Aortic smooth muscle cell (primary cell): ENCODE results near the gene MGRN1.

- RRBS: no CpG with 5 or more reads among the region's 4 CpGs
These were observed 35.5 kb downstream of the CLUAP1 start for GRCh38 chr16:3536338-3536741.

DNA sequence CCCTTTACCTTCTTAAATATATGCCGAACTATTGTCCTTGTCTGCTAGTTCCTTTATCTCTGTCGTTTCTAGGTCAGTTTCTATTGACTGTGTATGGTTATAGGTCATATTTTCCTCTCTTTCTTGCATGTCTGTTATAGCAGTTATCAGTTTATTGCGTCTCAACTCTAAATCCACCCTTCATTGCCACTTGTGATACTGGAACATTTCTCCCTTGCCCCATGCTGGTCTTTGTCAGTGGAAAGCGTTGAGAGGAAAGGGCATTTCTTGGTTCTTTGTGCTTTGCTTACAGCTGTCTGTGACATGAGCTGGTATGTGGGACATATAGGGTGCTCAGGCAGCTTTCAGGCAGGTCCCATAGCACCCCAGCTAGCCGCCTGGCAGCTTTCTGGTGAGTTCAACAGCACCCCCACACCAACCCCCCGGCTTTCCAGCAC lies 15.5 kb upstream of the DNASE1 start:
- RRBS: no CpG with 5 or more reads among the region's 6 CpGs

DNA sequence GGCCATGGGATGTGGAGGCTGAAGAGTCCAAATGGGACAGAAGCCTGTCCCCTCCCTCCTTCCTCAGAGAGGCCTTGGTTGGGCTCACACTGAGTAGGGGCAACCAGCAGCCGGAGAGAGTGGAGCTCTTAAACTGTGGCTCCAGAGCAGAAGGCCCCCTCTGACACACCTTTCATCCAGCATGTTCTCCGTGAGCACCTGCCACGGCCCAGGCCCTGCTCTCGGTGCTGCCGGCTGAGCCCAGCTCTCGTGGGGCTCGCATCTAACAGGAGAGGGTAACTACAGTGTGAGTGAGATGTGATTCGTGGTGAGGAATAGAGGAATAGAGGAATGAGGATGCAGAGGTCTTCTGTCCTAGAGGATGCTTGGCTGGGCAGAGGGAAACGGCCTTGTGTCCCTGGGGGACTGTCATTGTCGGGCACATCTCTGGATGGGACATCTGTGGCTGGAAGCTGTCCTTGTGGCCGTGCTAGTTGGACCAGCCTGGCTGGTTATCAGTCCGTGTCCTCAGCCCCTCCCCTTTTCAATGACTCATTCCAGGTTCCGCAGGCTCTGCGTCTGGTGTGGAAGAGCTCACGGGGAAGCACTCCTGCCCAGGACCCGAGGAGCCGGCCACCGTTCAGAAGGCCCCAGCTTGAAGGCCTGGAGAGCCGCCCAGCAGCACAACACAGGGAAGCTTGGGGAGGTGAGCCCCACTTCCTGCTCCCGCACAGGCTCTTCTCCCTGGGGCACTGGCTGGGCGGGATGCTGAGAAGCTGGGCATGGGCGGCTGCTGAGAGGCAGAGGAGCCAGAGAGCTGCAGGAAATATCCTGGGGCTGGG lies 11.9 kb upstream of the DNASE1 start:
- RRBS: 89% methylated on average over 4 of the region's 22 CpGs

GRCh38 chr16:3664046-3665247 lies 10.0 kb downstream of the DNASE1 start:
- RRBS: 98% methylated on average over 13 of the region's 42 CpGs

- RRBS: no CpG with 5 or more reads among the region's 9 CpGs
These were observed 11.2 kb downstream of the DNASE1 start for GRCh38 chr16:3665623-3666171.

DNA sequence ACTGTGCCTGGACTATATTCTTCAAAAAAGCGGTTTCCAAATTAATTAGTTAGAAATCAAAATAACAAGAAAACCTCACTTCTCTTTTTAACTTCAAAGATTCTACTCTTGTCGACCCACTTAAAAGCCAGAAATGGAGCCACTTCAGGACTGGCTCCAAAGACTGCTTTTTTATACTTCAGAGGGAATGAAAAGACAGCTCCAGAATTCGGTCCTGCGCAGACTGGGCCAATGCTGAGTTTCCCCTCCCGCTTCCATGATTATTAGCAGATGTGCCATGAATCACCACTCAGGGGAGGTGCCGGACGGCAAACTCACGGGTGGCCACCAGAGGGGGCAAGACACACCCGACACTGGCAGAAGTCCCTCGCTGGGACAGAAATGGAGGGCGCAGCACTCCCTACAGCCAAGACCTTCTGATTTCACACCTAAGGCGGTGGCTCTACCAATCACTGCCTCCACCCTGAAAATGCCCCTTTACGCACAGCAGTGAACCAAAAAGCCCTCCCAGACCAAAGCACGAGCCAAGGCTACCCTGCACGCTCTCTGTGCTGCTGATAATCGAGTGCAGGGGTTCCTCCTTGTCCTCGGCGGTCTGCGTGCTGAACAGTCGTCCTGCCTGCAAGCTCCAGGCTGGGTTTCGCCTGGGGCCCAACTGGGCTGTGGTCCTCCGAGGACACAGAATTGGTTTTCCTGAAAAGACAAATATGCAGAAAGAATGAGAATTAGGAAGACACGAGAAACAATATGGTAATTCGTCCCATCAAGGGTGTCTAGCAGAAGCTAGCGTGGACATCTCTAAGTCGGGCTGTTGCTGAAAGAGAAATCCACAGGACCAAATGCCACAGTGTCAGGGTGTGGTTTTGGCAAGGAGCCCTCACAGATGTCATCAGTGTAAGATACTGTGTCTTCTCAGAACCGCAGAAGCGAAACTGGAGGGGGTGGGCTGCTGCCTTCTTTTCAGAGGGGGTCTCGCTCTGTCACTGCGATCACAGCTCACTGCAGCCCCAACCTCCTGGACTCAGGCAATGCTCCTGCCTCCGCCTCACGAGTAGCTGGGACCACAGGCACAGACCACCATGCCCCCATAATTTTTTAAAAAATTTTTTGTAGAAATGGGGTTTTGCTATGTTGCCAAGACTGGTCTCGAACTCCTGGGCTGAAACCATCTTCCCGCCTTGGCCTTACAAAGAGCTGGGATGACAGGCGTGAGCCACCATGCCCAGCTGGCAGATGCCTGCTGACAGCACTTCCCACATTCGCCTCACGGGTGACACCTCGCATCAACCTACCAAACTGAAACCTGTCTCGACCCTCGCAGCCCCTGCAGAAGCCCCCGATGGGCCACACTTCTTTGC lies 26.6 kb downstream of the TRAP1 start:
- RRBS: no CpG with 5 or more reads among the region's 41 CpGs

DNA sequence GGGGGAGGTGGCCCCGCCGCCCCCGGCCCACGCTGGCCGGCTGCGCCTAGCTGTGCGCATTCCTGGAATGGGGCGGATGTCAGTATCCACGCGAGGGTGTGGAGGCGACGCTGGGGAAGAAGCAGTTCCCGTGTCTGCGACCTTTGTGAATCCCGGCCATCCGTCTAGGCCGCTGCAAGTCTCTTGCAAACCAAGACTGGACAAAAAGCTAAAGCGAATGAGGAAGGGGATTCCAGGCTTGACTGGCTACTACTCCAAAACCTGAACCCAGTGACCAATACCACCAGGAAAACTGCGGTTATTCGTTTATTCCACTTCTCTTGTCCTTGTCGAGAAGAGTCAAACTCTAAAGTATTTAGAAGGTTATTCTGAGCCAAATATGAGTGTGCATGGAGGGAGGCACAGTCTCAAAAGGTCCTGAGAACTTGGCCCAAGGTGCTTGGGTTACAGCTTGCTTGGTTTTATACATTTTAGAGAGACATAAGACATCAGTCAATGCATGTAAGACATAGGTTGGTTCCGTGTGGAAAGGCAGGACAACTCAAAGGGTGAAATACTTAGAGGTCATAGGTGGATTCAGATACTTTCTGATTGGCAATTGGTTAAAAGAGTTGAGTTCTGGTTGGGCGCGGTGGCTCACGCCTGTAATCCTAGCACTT lies 568 bp upstream of the TRAP1 start:
- RRBS: 1% methylated on average over 6 of the region's 25 CpGs

- RRBS: no CpG with 5 or more reads among the region's 43 CpGs
These were observed 8.5 kb upstream of the TRAP1 start for GRCh38 chr16:3725442-3726696.

- RRBS: no CpG with 5 or more reads among the region's 8 CpGs
These were observed 61.3 kb downstream of the CREBBP start for GRCh38 chr16:3819121-3819647.

GRCh38 chr16:3874988-3875798 lies 5.3 kb downstream of the CREBBP start:
- RRBS: no CpG with 5 or more reads among the region's 16 CpGs

- RRBS: no CpG with 5 or more reads among the region's 3 CpGs
These were observed 10.8 kb upstream of the CREBBP start for GRCh38 chr16:3891347-3891600.

DNA sequence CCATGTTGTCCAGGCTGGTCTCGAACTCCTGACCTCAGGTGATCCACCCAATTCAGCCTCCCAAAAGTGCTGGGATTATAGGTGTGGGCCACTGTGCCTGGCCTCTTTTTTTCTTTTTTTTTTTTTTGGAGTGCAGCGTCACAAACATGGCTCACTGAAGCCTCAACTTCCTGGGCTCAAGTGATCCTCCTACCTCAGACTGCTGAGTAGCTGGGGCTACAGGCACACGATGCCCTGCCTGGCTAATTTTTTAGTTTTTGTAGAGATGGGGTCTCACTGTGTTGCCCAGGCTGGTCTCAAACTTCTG lies 65.2 kb upstream of the CREBBP start:
- RRBS: no CpG with 5 or more reads among the region's 3 CpGs

DNA sequence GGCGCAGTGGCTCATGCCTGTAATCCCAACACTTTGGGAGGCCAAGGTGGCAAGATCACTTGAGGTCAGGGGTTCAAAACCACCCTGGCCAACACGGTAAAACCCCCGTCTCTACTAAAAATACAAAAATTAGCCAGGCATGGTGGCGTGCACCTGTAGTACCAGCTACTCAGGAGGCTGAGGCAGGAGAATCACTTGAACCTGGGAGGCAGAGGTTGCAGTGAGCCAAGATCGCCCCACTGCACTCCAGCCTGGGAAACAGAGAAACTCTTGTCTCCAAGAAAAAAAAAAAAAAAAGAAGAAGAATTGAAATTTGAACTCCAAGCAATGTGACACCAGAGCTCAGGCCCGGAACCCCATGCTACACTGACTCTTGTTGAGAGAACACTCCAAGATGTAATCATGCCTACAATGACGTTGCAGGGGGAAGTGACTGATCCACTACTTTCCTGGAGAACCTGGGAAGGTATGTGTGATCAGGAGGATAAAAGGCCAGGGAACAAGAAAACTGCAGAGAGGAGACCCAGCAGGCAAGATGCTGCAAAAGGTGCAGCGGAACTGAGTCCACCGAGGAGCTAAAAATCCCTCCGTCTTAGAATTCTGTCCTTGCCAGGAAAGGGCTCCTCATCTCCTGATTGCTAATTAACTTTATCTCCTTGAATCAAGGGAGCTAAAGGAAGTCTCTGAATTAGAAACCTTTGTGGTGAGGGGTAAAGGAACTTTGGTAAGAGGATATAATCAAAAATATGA lies 57.9 kb downstream of the ADCY9 start:
- RRBS: no CpG with 5 or more reads among the region's 10 CpGs

DNA sequence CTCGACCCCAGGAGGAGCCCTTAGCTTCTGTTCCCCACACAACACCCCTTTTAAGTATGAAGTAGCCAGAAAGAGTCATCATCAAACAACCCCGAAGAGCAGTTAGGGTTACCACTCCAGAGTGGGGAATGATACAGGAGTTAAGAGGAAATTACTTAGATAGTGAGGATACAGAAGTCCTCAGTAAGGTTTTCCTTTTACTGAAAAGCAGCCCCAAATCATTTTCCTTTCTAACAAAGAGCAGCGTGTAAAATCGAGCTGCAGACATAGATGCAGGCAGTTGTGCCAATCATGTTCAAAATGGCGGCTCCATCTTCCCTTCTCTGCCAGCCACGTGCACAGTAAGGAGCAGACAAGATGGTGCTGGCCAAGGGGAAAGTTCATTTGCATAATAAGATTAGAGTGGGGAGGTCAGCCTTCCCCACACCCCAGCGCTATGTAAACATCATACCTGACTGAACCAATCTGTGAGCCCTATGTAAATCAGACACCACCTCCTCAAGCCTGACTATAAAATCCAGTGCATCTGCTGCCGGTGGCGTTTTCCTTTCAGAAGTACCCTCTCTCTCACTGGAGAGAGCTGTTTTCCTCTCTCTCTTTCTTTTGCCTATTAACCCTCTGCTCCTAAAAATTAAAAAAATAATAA lies 2.4 kb upstream of the SRL start:
- RRBS: no CpG with 5 or more reads among the region's 9 CpGs

- RRBS: no CpG with 5 or more reads among the region's 26 CpGs
These were observed 7.2 kb upstream of the PAM16 start for GRCh38 chr16:4358001-4359033.

DNA sequence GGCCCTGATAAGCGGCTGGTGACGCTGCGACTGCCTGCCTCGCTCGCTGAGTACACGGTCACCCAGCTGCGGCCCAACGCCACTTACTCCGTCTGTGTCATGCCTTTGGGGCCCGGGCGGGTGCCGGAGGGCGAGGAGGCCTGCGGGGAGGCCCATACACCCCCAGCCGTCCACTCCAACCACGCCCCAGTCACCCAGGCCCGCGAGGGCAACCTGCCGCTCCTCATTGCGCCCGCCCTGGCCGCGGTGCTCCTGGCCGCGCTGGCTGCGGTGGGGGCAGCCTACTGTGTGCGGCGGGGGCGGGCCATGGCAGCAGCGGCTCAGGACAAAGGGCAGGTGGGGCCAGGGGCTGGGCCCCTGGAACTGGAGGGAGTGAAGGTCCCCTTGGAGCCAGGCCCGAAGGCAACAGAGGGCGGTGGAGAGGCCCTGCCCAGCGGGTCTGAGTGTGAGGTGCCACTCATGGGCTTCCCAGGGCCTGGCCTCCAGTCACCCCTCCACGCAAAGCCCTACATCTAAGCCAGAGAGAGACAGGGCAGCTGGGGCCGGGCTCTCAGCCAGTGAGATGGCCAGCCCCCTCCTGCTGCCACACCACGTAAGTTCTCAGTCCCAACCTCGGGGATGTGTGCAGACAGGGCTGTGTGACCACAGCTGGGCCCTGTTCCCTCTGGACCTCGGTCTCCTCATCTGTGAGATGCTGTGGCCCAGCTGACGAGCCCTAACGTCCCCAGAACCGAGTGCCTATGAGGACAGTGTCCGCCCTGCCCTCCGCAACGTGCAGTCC lies 10.9 kb downstream of the VASN start:
- RRBS: no CpG with 5 or more reads among the region's 44 CpGs

DNA sequence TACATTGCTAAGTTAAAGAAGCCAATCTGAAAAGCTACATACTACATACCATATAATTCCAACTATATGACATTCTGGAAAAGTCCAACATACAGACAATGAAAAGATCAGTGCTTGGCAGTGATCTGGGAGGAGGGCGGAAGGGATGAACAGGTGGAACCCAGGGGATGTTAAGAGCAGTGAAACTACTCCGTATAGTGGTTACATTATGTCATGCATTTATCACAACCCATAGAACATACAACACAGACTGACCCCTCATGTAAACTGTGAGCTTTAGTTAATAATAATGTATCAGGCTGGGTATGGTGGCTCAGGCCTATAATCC lies 16.5 kb downstream of the CORO7 start:
- RRBS: no CpG with 5 or more reads among the region's 2 CpGs

GRCh38 chr16:4405762-4406281 lies 10.6 kb downstream of the CORO7 start:
- RRBS: no CpG with 5 or more reads among the region's 11 CpGs

DNA sequence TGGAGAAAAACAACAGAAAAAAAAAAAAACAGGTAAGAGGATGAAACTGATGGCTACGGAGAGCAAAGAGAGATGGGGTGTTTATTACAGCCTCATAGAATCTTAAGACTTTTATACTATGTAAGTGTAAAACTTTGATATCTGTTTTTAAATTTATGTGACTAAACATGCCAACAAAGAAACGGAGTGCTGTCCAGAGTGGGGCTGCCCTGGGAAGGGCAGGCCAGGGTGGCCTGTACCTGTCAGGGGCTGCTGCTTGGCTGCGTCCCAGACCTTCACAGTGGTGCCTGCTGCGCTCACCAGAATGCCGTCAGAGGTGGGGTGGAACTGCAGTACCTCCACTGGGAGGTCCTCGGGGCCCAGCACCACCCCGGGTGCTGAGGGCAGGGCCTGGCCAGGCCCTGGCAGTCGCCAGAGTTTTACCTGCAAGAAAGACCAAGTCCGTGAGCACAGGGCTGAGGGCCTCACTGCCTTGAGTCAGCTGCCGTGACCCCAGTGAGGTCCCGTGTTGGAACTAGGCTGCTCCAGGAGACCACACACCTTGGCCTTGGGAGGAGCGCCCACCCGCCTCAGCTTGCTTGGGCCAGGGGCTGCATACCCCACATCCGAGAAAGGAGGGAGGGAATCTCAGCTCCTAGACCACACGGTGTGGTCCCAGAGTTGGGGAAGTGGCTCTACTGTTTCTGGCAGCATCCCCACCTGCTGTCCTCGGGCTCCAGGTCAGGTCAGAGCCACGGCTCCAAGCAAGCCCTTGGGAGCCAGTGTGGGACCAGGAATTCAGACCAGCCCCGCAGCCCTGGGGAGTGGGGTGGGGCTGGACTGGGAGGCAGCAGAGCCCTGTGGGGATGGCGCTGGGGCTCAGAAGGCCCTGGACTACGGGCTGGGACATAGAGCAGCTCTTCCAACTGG lies 8.9 kb downstream of the CORO7 start:
- RRBS: no CpG with 5 or more reads among the region's 20 CpGs

DNA sequence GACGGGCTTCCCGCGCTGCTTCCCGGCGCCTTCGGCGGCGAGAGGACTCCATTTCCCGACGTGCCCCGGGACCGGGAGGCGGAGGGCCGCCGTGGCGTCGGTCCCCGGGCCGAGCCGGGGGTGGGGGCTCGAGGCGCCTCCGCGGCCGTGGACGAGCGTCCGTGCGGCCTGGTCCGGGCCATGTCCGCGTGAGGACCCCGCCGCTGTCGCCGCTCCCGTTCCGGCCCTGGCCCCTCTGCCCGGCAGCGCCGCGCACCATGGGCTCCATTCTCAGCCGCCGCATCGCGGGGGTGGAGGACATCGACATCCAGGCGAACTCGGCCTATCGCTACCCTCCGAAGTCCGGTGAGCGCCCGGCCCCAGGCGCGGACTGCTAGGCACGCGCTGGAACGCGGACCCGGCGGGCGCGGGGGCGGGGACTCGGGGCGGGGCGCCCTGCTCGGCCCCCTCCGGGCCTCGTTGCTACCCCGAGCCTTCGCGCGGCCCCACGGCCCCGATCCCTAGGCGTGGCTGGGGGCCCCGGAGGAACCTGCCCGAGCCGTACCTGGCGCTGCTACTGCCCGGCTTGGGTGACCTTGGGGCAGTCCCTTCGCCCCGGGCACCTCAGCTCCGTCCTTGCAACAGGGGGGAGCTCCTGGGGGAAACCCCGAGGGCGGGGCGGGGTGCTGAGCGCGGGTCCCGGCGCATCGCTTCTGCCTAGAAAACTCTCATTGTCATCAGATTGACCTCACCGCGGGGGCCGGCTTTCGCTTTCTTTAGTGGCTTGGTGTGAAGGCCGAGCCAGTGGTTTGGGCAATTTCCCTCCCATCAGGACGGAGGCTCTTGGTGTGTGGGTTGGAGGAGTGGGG lies at the start of gene MGRN1:
Gene MGRN1 (plus strand): TSS at position 123 of the 848 bp plus-strand sequence.
- RRBS: 2% methylated on average over 82 of the region's 100 CpGs